Trachea (tissue), 1 donor: ENCODE measurements around the gene ZNF786.

DNA sequence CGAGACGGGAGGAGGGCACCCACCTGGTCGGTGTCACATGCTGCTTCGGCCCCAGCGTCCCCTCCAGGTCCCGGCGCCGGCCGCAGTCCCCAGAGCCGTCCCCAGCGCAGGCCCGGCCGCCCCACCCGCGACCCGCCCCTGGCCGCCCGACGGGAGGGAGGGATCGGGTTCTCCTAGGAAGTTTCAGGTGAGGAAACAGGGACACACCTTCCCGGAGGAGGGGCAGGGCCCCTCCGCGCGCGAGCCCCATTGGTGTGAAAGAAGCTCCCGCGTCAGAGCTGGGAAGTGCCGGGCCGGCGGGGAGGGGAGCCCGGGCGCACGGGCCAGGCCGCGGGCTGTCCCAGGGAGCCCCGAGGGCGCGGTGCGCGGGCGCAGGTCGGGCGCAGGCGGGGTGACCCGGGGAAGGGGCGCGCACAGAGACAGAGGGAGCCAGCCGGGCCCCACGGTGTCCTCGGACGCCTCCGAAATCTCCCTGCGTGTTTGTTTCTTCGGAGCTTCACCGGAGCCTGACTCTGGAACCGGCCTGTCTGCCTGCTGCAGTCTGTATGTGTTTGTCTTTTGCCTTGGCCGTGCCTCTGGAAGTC, 18.0 kb upstream of the OR2A1 start:
- PRO-cap, result no peak

- PRO-cap, result no peak
Measured at GRCh38 chr7:144384163-144385032, 25.6 kb downstream of the NOBOX start.

DNA sequence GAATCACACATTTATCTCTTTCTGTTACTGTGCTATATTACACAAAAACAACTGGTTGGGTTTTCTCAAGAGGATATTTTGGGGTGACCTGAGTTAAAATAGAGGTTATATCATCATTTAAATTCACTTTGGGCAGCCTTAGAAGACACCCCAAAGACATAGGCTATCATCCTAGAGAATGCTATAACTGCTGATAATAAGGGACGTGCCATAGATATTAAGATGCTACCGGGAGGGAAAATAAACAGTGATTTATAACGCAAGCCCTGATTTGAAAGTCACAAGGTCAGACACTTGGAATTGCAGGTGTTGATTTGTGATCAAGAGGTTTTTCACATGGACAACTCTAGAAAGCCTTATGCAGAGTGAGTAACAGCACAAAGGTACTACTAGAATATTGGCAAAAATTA, 465.7 kb downstream of the CNTNAP2 start:
- PRO-cap, result no peak

DNA sequence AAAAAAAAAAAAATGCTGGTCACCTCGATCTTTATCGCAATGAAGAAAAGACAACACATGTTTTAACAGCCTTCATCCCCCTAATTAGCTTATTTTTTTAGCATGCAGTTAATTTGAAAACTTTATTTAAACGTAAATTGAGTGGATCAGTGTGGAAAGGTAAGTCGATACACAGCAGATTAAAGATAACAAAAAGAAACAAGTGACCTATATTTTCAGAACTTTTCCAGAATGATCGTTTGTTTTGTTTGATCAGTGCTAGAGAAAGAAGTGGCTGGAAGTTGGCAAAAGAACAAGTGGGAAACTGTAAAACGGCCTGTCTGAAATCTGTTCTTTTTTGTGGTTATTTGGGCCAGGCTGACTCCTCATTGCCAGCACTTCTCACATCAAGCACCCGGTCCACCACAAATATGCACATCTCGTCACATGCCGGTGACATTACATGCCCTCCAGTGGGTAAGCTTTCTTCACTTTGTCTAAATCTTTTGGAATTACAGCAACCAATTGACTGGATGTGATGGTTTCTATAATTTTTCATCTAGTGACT, 33.1 kb downstream of the C7orf33 start:
- PRO-cap, result no peak

DNA sequence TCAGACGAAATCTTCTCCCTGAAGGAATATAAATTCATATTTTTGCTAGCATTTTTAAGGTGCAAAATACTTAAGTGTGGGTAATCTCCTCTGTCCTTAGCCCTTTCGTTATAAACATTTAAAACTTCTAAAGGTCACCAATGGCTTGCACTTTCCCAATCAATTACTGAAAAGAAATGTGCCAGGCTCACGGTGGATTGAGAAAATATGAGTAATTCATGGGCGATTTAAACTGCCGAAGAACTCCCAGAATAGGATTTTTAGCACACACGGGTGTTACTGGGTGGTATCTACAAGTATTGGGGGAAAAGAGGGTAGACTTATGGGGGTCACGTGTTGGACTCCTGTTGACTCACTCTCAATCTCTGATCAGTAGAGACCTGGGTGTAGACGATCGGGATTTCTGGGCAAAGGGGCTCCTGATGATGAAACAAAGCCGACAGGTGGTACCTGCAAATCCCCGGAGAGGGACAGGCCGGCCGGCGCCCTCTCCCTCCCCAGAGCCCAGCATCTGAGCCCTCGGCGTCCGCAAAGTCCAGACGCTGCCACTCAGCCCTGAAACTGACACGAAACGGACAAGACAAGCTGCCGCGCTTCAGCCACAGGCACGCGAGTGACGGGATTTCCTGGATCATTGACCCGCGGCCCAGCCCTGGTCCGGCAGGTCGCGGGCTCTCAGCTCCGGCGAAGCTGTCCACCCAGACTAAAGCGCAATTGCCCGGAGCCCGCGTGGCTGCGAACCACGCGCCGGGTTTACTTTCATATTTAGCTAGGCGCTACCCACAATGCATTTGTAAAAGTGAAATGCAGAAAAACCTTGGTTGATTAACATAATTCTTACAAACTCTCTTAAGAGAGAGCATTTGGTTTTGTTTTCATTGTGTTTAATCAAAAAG, 56.6 kb upstream of the EZH2 start:
- PRO-cap, result unidirectional peak, minus-strand start at position 611 of the sequence; bidirectional peak, plus-strand start outside the sequence, minus-strand start at position 716 of the sequence

- PRO-cap, result no peak
Measured at GRCh38 chr7:149027416-149027843, 875 bp downstream of the PDIA4 start.

- PRO-cap, result bidirectional peak, plus-strand start at chr7:149065524, minus-strand start at chr7:149065511; unidirectional peak, minus-strand start at chr7:149065939
Measured at GRCh38 chr7:149065482-149066249, 24.9 kb downstream of the ZNF786 start.

DNA sequence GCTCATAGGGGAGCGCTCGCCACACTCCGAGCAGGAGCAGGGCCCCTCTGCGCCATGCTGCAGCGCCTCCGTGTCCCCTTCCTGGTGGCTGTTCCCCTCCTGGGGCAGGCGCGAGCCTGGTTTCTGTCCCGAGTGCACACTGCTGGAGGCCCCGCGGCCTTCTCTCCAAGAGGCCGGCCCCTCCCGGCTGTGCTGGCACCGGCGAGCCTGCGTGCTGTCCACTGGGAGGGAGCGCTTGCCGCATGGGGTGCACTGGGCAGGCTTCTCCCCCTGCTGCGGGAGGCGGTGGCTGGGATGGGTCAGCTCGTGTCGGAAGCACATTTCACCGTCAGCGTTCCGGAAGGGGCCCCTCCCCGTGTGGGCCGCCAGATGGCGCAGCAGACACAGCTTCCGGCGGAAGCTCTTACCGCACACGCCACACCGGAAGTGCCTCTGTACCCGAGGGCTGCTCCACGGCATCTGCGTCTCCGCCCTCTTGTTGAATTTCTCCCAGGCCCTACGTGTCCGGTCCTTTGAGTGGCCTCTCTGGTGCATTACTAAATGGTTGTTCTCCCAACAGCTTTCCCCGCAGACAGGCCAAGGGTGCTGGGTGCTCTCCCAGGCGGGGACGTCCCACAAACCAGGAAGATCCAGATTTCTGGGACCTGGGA, 18.8 kb downstream of the ZNF786 start:
- PRO-cap, result no peak

DNA sequence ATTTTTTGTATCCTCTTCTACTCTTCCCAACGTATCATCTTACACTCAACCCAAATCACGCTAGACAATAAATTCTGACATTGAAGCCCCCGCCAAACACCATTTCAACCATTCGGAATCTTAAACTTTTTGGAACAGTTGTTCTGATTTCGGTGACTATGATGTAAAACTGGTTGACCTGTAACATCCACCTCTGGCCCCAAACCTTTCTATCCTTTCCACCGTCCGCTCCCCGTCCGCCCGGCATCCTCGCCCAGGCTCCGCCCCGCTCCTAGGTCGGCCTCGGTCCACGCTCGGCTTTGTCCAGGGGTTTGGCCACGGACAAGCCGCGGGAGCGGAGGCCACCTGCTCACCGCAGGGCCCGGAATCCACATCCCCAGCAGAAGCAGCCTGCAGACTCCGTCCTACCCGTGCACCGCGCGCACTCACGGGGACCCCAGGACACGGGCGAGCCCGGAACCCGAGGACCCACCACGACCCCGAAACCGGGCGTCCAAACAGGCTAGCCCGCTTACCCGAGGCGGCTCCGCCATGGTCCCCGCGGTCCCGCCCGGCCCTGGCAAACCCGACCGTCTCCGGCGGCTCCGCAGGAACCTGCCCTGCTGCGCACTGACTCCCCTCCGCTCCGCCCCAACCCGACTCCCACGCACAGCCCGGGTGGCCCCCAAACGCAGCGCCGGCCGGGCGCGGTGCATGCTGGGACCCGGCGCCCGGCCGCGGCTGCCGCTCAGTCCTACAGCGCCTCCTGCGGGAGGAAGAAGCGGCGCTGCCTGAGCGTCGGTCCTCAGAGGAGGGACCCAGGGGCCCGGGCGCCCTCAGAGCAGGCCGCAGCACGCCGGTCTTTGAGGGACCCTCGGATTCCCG, at the start of gene ZNF786:
TSS of gene ZNF786 (minus strand) at position 611 of the 864 bp plus-strand sequence.
- PRO-cap, result bidirectional peak, plus-strand start at position 800 of the sequence, minus-strand start at position 642 of the sequence

- PRO-cap, result no peak
Measured at GRCh38 chr7:149145053-149146017, 1.9 kb upstream of the ZNF398 start.

DNA sequence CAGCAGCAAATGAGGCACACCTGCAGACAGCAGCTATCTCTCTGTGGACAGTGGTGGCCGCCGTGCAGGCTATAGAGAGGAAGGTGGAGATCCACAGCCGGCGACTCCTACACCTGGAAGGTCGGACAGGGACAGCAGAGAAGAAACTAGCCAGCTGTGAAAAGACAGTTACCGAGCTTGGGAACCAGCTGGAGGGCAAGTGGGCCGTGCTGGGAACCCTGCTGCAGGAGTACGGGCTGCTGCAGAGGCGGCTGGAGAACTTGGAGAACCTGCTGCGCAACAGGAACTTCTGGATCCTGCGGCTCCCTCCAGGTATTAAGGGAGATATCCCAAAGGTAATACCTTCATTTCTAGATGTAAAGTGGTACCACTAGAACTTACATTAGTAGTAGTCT, 6.8 kb downstream of the ZNF398 start:
- PRO-cap, result no peak

DNA sequence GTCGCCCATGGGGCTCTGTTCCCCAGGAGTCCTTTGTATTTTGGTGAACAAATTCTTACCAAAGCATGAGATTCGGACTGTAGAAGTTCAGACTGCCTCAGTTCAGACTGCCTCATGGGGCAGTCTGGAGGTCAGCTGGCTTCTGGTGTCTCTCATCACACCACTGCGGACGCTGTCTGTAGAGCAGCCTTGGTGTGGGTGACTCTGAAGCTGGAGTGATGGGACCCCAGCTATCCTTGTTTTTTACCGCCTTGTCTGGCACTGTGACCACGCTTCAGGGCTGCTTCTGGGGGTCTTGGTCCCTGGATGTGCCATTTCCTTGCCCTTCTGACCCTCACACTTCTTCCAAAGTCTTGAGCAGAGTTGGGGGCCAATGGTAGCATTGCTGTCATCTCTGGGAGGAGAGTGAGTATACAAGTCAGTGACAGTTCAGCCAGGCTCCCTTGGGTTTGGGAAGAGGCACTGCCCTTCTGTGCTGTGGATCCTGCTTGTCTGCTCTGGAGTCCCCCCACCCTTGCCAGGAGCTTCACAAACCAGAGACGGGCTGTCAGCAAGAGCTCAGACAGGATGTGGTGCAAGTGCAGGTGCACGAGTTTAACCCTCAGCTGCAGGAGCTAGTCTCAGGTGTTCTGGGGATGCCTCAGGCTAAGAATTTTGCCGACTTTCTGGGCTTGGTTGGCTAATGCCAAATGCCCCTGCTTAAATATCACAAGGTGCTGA, 22.1 kb downstream of the ZNF783 start:
- PRO-cap, result no peak

- PRO-cap, result no peak
Measured at GRCh38 chr7:149369568-149370052, 91.3 kb downstream of the ZNF777 start.

- PRO-cap, result no peak
Measured at GRCh38 chr7:149422681-149423875, 37.8 kb downstream of the ZNF777 start.

DNA sequence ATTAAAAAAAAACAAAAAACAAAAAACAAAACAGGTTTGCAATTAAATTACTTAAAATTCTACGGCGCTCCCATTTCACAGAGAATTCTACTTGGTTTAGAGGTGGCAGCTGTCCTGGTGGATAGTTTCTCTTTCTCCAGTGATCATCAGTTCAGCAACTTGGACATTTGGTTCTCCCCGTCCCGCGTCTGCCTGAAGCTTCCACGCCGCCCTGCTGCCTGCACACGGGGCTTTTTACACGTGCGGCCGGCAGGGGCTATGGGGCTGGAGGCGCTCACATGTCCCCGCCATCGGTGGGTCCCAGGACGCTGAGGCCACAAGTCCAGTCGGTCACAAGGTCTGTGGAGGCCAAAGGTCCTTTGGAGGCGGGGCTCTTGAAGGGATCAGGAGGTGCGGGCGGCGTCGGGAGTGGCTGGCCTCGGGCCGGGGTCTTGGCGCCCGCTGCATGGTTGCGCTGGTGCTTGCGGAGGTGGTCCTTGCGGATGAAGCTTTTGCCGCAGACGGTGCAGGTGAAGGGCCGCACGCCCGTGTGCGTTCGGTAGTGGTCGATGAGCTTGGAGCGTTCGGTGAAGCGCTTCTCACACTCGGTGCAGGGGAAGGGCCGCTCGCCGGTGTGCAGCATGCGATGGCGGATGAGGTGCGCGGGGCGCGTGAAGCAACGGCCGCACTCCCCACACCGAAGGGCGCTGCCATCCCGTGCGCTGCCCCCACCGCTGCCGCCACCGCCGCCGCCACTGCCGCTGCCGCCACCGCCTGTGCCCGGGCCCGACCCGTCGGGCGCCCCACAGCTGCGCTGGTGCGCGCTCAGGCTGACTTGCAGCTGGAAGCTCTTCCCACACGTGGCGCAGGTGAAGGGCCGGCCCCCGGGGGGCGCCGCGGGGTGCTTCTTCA, 13.5 kb upstream of the ZNF777 start:
- PRO-cap, result no peak

- PRO-cap, result no peak
Measured at GRCh38 chr7:149493965-149494786, 3.4 kb downstream of the ZNF746 start.

DNA sequence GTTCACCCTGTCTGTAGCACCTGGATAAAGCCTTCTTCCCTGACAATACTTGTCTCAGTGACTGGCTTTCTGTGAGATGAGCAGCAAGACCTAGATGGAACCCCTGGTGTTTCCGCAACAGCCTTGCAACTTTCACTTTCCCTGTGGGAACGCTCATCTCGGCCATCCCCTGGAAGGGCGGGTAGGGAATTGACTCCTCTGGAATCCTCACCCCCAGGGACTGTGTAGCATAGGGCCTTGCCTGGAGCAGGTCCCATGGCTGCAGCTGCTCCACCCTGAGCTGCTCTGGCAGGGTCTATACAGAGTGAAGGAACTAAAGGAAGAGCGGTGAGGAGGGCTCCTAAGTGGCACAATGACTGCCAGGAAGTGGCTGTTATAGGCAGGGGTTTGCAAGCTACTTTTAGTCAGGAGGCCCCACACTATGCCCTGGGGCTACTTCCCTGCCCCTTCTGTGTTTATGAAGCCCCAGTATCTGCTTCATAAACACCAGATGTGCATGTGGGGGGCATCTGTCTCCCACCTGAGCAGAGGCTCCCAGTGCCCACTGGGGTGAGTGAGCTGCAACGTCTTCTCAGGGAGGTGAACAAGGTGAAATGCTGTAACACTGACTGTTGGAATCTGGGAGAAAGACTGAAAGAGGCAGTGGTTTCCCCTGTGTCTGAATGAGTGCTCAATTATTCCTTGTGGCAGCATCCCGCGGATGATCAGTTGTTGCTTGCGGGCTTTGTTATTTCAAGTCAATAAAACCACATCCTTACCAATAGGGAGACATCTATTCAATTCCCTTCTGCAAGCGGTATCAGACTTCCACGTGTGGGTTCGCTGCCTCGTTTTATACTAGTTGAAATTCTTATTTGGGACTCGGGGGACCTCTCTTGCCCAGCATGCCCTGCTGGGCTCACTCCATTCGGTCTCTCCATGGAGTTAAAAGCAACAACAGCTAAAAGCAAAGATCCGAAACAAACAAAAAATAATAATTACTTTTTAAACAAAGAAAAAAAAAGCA, 51.1 kb upstream of the ZNF746 start:
- PRO-cap, result no peak

GRCh38 chr7:149578544-149578915, 80.9 kb upstream of the ZNF746 start:
- PRO-cap, result no peak

- PRO-cap, result no peak
Measured at GRCh38 chr7:149612907-149613612, 101.7 kb upstream of the KRBA1 start.

DNA sequence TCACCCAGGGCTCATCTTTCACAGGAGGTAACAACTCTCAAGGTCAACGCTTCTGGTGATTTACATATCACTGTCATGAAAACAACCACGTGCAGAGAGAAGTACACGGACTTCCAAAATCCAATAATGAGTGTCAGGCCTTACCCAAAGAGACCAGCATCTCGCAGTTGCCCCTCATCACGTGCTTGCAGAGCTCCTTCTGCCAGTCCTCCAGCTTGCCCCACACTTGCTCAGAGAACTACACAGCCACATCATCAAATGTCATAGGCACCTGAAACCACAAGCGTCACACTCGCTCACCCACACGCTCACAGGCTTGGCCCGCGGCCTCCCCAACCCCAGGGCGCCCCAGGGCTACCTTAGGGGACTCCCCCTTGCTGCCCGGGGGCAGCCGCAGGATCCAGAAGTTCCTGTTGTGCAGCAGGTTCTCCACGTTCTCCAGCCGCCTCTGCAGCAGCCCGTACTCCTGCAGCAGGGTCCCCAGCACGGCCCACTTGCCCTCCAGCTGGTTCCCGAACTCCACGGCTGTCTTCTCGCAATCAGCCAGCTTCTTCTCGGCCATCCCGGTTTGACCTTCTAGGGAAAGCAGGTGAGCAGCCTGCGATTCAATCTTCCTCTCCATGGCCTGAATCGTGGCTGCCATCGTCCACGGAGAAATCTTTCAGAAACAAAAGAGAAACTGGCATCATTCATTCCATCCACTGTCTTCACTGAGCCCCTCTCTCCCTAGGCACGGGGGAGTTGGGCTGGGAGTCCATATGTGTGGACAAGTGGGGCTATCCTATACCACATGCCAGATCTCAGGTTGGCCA, 93.6 kb upstream of the KRBA1 start:
- PRO-cap, result no peak